CMK (cell line): ENCODE measurements around the gene TAFA4.

GRCh38 chr3:67582597-67583820, 71.4 kb downstream of the SUCLG2 start:
- RRBS: no CpG with 5 or more reads among the region's 6 CpGs

DNA sequence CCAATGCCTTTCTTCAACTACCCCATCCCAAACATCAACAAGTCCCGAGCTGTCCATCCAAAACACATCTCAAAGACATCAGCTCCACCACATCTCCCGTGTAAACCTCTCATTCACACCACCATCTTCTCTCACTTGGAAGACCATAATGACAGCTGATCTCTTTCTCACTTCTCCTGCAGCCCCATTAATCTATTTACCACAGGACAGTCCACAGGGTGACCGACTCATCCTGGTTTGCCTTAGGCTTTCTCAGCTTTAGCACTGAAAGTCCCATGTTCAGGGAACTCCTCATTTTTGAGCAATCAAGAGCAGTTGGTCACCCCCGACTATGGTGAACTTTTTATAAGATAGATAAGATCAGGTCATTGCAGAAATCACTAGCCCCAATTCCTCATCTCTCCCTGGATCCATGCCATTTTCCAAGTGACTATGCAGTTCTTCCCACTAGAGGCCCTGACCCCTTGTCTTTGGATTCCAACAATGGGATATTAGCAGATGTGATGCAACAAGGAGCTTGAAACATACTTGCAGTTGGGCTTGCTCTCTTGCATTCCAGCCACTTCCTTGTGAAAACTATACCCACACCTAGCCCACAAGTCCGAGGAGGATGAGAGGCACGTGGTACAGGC, 60.8 kb downstream of the SUCLG2 start:
- RRBS: no CpG with 5 or more reads among the region's 6 CpGs

DNA sequence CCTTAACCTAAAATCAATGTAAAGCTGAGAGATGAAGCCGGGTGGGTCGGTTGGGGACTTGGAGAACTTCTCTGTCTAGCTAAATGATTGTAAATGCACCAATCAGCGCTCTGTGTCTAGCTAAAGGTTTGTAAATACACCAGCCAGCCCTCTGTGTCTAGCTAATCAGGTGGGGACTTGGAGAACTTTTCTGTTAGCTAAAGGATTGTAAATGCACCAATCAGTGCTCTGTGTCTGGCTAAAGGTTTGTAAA, 687 bp upstream of the SUCLG2 start:
- RRBS: no CpG with 5 or more reads among the region's 3 CpGs

- RRBS: 65% methylated on average over 13 of the region's 76 CpGs
Measured at GRCh38 chr3:68932255-68933076, at the start of gene TAFA4. Gene TAFA4 (minus strand): TSS chr3:68932547.

DNA sequence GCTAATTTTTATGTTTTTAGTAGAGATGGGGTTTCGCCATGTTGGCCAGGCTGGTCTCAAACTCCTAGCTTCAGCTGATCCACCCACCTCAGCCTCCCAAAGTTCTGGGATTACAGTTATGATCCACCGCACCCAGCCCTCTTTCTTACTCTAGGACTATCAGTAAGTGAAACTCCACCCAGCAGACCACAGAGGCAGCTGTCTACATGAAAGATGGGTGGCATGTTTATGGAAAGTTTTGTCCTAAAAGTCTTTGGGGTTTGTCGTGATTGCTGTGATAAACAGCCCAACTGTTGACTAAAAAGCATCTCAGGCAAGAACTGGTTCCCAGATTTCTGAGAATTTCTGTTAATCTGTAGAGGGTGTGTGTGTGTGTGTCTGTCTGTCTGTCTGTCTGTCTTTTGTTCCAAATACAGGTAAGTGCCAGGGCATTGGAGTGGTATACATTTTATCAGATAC, 10.9 kb downstream of the ARL6IP5 start:
- RRBS: no CpG with 5 or more reads among the region's 3 CpGs

DNA sequence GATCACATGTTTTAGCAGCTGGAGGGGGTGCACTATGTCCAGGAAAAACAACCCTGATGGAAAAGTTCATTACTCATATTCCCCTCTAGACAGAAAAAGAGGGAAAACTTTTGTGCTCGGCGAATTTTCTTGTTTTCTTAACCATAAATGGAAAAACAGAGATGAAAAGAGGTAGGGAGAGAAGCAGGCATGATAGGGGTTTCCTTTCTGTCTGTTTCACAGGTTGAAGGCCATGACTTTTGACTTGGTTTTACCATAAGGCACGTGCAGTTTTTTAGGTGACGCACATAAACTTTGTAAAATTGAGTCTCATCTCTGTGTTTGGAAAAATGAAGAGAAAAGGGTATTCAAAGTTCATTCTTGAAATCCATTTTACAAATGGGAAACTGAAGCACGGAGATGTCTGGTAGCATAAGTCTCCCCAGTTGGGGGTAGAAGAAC, 26.4 kb downstream of the FRMD4B start:
- RRBS: no CpG with 5 or more reads among the region's 5 CpGs

DNA sequence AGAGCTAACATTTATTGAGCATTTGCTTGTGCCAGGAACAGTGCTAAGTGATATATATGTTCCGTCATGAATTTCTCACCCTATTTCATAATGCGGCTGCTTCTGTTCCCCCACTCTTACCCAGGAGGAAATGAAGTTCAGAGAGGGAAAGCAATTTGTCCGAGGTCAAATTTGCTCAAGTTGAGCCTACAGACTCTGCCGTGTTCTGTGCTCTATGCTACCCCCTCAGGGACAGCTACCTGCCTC, 5.5 kb downstream of the FRMD4B start:
- RRBS: no CpG with 5 or more reads among the region's 4 CpGs

DNA sequence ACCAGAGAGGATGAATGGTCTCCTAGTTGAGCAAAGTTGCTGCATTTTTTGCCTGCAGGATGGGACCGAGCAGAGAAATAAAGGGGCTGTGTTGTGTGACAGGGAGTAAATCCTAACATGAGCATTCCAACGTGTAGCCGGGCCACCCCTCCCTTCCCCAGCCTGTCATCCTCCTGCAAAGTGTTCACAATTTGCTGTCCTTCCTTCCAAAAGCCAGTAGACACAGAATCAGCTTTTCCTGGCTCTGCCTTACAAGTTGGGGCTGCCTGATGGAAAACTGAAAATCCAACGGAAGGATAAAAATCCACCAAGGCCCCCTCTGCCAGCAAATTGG, 819 bp downstream of the FRMD4B start:
- RRBS: no CpG with 5 or more reads among the region's 4 CpGs

- RRBS: no CpG with 5 or more reads among the region's 4 CpGs
Measured at GRCh38 chr3:69403438-69403898, 17.6 kb upstream of the FRMD4B start.

- RRBS: no CpG with 5 or more reads among the region's 1 CpG
Measured at GRCh38 chr3:69747462-69747890, 8.2 kb downstream of the MITF start.

DNA sequence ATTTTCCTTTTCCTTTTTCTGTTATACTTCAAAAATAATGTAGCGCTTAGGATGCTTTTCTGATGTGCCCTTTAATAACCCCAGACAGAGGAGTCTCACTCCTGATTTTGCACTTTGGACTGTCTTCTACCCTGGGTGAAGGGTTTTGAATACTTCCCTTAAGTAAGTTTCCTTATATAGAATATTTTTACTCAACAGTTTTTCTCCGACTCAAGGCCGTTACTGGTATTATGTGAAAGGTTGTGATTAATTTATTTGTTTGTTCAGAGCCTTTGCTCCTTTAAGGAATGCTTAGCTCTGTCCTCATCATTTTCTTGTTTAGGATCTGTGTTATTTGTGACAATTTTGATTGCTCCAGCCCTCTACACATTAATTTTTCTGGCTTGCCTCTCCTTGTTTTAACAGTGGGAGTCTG, 25.3 kb downstream of the MITF start:
- RRBS: no CpG with 5 or more reads among the region's 3 CpGs

DNA sequence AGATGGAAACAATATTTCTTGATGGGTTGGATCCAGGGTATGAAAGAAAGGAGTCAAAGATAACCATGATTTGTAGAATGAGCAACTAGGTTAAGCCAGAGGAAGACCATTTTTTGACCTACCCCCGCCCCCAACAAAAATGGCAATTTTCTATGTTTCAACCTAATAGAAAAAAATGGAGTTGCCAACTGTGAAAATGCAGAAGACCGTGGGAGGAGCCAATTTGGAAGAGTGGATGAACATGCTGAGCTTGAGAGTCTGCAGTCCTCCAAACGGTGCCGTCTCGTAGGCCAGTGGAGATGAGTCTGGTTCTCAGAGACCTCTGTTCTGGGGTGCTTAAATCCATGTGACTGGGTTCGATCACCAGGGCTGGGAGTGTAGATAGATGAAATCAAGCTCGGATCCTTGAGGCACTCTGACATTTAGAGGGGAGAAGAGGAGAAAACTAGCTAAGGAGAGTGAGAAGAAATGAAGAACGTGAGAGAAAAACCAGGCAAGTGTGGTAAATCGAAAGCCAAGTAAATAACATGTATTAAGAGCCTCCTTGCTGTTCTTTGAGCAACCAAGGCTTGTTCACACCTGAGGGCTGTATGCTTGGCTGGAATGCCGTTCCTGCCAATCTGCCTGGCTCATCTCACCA, 190.7 kb downstream of the MITF start:
- RRBS: no CpG with 5 or more reads among the region's 10 CpGs

- RRBS: no CpG with 5 or more reads among the region's 23 CpGs
Measured at GRCh38 chr3:70957930-70959088, 625.2 kb downstream of the FOXP1 start.

GRCh38 chr3:71010499-71011220, 572.9 kb downstream of the FOXP1 start:
- RRBS: no CpG with 5 or more reads among the region's 3 CpGs

GRCh38 chr3:71031712-71032722, 551.5 kb downstream of the FOXP1 start:
- RRBS: 97% methylated on average over 5 of the region's 18 CpGs

DNA sequence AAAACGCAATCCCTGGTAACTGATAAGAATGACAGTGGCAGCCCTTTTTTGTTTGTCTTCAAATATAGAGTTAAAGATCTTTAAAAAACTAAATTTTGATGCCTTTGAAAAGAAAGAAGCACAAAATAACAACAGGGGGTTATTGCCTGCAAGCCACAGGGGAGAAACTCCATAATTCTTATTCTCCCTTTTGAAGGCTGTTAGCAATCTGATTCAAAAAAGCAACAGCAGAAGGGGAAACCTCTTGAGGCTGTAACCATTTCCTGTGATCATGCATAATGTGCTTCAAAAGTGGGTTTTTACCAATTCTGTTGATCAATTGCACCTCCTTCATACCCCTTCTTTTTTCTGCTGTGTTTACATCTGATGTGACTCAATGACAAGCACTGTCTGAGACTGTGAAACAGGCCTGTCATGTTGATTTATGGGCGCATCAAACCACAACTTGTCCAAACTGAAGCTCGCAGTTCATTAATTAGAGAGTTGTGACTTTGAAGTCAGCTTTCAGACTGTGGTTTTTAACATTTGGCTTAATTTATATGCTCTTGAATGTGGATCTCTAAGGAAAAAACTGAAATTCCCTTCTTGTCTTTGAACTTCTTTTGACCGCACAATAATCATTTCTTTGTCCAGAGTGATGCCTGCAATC, 533.0 kb downstream of the FOXP1 start:
- RRBS: no CpG with 5 or more reads among the region's 4 CpGs

DNA sequence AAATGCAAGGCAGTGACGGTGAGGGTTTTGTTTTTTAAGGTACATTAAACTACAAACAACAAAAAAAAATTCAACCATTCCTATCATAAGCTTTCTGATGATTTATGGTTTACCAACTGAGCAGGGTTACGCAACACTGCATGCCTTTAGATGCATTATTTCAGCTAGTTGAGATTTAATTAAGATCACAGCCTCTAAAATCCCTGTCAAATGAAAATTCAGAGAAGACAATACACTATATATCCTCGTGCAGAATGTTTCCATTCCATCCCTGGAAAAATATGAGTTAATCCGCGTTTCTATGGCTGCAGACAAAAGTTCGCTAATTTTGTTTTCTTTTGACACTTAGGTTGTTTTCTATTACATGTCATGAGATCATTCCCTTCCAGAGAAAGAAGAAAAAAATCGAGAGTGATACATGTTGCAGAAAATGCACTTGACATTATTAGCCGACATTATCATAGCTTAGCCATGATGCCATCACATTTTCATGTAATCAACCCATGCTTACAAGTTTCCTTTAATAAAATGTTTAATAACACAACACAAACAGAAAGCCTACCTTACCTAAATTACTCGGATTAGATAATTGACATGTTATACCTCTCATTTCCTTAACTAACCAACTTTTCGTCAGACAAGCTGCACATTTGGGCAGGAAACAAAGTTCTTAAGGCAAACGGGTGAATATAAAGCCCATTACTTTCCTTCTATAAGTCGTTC, 521.3 kb downstream of the FOXP1 start:
- RRBS: no CpG with 5 or more reads among the region's 12 CpGs

- RRBS: under 1% methylated on average over 30 of the region's 102 CpGs
Measured at GRCh38 chr3:71064656-71065466, 518.7 kb downstream of the FOXP1 start.

GRCh38 chr3:71131435-71132537, 451.7 kb downstream of the FOXP1 start:
- RRBS: no CpG with 5 or more reads among the region's 10 CpGs

DNA sequence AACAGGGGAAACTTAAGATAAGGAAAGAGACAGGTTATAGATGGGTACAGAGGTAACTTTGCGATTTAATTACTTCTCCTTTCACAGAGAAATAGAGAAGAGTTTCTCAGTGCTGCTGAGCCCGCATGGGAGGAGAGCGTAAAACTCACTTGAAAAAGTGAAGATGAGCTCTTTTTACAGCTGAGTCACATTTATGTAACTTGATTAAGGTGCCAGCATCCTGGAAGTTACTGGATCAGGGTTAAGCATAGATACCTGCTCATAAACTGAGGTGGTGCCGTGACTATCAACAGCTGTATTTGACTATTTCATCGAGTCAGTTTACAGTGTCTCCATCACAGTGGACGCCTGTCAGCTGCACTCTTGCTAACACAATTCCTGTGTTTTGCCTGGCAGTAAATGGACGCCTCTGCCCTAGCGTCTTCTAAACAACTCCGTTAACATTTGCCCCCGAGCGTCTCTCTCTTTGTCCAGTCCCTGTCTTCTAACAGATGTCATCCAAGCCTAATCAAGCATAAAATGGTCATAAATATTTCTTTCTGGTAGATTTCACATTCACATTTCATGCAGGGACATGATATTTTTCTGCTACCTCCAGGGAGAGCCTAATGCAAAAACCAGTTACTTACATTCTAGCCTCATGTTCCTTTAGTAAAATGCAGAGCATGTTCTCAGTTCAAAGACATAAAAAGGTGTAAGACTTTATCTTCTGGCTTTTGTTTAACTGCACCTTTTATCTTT, 414.5 kb downstream of the FOXP1 start:
- RRBS: no CpG with 5 or more reads among the region's 11 CpGs